Rectum (tissue), 1 donor: ENCODE measurements around the genes CSH2 and GH2.

DNA sequence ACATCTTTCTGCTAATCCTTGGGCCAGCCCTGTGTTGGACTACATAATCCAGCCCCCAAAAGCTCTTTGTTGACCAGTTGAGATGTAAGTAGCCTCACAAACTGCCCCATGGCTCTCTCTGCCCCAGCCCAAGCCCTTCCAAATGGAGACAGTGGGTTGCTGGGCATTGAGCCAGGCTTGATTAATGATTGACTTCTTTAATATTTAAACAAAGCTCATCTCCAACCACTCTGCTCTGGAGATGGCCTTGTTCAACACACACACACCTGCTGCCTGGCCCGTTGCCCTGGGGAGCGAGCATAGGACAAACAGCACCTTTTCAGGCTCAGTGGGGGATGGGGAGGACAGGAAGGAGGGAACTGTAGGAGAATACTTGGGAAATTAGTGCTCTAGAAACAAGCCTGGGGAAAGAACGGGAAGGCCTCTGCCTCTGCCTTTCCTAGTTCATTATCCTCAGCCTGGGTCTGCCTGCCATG lies 2.7 kb upstream of the KCNH6 start:
- PRO-cap = no peak

GRCh38 chr17:63826783-63827279 lies 400 bp upstream of the PSMC5 start:
- PRO-cap = unidirectional peak, minus-strand start at chr17:63826849; bidirectional peak, plus-strand start at chr17:63827450, minus-strand start at chr17:63827065

DNA sequence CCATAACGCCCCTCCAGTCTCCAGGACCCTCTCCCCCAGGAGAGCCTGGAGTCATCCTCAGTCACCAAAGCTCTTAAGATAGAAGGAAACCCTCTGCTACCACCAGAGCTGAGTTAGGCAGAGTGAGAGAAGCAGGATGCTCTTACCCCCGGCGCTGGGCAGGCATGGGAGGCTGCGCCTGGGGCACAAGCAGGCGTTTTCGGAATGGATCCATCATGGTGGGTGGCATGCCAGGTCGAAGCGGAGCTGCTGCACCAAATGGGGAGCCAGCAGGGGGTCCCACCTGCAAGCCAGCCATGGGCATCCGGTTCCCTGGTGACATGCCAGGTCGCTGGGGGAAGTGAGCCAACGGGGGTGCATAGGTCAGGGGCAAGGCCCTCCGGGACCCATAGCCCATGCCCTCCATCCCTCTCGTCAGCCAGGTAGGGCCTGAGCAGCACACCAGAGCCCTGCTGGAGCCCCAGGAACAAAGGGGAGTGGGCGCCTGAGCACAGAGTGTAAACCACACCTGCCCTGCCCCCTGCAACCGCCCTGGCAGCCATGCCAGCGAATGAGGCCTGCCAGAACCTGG lies 5.1 kb downstream of the SMARCD2 start:
- PRO-cap = no peak

DNA sequence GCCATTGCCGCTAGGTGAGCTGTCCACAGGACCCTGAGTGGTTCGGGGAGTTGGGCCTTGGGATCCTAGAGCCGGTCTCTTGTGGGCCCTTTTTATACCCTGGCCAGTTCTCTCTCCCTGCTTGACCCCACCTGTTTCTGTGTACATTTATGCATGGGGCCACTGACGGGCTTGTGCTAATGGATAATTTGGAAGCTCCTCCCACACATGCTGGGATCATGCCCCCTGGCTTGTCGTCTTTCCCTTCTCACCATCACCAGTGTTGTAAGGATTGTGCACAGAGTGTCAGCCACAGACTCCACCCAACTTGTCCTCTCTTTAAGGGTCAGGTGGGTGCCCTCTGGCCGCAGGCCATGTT lies at the start of gene CSH2:
Gene CSH2, minus strand, starts transcription at position 68 of the 358 bp plus-strand sequence.
- PRO-cap = no peak

DNA sequence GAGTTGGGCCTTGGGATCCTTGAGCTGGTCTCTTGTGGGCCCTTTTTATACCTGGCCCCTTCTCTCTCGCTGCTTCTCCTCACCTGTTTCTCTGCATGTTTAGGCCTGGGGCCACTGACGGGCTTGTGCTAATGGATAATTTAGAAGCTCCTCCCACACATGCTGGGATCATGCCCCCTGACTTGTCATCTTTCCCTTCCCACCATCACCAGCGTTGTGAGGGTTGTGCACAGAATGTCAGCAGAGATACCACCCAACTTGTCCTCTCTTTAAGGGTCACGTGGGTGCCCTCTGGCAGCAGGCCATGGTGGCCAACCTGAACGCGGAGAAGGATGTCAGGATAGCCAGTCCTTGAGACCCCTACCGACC lies at the start of gene GH2:
Gene GH2, minus strand, starts transcription at position 101 of the 369 bp plus-strand sequence.
- PRO-cap = no peak

DNA sequence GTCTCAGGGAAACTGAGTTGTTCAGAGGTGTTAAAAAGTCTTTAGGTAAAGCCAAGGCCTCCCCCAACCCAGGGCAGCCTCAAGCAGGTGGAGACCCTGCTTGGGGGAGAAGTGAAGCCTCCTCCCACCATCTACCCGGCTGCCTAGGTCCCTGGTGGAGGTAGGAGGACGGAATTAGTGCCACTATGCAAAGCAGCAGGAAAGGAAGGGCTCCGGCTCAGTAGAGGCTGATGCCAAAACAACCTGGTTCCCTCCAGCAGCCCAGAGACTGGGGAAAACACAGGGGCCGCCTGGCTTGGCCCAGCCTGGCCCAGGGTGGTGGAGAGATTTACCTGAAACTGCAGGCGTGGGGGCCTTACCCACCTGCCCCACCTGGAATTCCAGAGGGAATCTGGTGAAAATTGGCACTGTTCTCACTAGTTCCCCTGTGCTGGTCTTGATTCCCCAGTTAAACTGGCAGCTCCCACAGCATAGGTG lies 4.7 kb downstream of the CD79B start:
- PRO-cap = no peak

DNA sequence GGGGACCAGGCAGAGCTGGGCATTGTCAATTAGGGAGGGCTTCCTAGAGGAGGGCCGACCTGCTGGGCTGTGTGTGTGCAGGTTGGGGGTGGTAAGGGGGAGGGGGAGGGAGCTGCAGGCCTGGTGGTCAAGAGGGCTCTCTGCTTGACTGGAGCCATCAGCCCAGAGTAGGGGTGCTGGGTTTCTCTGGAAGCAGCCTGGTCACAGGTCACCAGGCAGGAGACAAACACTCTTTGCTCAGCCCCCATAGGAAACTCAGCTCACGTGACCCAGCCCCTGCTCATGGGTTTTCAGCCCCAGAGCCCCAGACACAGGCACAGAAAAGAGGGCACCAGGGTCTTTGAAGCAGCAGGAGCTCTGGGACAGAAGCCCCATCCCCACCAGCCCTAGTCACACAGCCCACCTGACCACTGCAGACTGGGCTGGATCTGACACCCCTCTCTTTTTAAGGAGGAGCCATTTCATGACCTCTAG lies 13.6 kb upstream of the CD79B start:
- PRO-cap = no peak

DNA sequence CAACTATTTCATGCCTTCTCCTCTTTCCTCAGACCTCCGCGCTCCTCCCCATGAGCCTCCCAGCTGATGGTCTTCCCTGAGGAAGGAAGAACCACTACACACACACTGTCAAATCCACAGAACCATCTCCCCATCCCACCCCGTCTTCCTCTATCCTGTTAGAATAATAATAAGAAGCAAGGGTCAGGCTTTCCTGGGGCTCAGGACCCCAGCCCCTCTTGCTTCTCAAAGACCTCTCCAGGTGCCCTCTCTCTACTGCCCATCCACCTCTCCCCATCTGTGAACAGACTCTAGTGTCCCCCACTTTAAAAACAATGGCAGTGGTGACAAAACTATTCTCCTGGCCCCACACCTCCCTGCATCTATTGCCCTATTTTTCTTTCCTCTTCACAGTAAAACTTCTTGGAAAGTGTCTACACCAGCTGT lies 3.7 kb upstream of the SCN4A start:
- PRO-cap = no peak

- PRO-cap = no peak
Measured at GRCh38 chr17:64114916-64115749, 14.8 kb downstream of the ERN1 start.

GRCh38 chr17:64145907-64146041 lies 15.8 kb upstream of the ERN1 start:
- PRO-cap = bidirectional peak, plus-strand start at chr17:64145980, minus-strand start at chr17:64145746

GRCh38 chr17:64147037-64147187 lies 17.0 kb upstream of the ERN1 start:
- PRO-cap = no peak

- PRO-cap = unidirectional peak, plus-strand start at chr17:64175272
Measured at GRCh38 chr17:64174558-64175434, 44.9 kb upstream of the ERN1 start.

DNA sequence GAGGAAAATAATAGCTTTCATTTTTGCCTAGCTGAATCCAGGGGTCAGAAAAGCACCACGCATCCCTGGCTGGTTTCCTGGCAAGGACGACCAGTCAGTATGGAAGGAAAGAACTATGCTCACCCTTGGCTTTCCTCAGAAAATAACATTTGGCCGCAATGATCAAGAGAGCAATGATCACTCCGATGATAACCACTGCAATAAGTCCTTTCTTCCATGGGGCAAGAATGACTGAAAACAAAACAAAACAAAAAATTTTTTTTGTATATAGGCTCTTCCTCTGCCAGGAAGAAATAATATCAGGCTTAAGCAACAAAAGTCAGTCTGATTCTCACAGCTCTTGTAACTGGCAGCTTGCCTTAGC lies 35.9 kb downstream of the PECAM1 start:
- PRO-cap = no peak

DNA sequence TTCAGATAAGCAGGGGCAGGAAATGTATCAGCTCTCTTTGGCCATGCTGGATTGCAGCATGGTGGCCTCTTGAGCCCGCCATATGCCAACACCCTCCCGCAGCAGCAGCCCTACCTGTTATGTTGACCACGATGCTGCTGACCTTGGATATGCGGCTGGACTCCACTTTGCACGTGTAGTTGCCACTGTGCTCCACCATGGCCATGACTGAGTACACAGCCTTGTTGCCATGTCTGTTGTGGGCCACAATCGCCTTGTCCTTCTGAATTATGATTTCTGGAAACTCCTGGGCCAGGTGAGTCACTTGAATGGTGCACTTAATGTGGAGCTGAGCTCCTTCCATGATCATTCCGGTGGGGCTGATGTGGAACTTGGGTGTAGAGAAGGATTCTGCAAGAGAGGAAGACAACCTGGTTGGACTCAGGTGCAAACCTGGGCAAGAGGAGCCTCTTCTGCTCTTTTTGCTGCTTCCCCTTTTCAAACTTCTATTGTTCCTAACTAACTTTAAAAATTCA lies 21.0 kb downstream of the PECAM1 start:
- PRO-cap = no peak

- PRO-cap = no peak
Measured at GRCh38 chr17:64378976-64379390, 11.7 kb downstream of the PECAM1 start.

DNA sequence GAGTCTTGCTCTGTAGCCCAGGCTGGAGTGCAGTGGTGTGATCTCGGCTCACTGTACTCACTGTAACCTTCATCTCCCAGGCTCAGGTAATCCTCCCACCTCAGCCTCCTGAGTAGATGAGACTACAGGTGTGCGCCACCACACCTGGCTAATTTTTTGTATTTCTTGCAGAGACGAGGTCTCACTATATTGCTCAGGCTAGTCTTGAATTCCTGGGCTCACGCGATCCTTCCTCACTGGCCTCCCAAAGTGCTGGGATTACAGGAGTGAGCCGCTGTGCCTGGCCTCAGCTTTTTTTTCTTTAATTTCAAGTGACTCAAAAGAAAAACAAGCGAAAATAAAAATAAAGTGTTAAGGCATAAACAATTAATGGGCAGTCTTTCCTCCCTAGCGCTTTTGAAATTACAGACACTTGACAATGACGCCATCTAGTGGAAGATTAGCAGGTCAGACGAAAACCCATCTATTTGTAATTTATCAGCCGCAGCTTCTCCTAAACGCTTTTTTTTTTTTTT lies 27.9 kb upstream of the PECAM1 start:
- PRO-cap = no peak

DNA sequence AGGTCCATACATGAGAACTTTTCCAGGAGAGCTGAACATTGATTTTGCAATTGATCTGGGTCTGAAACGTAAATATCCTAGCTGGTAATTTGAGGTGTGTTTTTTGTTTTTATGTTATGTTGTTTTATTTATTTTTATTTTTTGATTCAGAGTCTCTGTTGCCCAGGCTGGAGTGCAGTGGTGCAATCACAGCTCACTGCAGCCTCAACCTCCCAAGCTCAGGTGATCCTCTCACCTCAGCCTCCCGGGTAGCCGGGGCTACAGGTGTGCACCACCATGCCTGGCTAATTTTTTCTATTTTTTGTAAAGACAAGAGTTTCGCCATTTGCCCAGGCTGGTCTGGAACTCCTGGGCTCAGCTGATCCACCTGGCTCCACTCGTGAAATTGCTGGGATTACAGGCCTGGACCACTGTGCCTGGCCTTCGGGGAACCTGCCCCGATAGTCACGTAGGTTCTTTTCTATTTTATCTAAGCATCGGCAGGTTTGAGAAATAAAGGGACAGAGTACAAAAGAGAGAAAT lies 3.7 kb downstream of the CEP95 start:
- PRO-cap = no peak

DNA sequence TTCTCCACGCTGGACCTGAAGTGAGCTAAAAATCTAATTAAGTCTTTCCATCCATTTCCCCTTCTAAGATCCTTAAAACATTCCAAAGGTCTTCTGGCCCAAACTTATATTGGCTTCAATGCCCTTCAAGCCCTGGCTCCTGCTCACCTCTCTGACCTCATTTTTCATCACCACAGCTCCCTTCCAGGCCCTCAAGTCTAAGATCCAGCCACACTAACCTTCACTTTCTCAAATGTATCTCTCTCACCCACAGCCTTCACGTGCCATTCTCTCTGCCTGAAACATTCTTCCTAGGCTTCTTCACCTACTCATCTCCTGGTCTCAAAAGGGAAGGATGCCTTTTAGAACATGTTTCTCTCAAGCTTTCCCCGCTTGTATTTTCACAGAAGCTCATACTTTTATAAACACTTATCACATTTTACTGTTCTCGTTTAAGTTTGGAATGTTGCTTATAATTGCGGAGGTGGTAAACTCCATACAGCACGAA lies 50.3 kb downstream of the SMURF2 start:
- PRO-cap = no peak

DNA sequence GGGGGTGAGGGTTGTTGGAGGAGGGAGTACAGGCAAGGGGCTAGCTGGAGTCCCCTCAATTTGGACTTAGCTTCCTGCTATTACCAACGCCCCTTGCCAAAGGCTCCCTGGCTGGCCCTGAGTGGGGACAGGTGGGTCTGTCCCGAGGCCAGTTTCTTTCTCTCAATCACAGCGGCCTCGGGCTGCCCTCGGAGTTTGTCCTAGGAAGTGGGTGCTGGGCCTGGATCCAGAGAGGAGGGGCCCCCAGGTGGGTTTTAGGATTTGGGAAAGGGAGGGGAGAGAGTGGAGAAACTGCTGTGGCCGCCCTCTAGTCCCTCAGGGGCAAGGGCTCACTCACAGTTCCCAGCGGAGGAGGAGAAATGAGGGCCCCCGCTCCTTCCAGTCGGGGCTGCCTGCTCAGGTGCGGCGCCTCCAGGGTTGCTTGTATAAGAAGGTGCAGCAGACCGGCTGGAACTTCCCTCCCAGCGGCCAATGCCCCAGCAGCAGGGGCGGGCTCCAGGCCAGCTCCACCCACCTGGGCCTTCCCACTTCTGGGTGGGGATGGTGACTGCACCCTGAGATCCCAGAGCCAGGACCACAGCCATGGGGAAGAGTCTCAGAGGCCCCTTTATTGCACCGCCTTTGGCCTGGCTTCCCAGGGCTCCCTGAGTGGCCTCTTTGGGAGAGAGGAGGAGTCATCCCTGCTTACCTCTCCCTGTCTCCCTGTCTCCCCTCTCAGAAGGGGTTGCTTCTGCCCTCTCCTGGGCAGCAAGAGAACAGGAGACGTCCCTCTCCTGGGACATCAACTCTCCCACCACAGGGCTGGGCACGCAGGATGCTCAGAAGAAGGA lies 111.9 kb upstream of the SMURF2 start:
- PRO-cap = unidirectional peak, minus-strand start at position 164 of the sequence; bidirectional peak, plus-strand start at position 557 of the sequence, minus-strand start at position 382 of the sequence

GRCh38 chr17:64775246-64775745 lies 113.2 kb upstream of the SMURF2 start:
- PRO-cap = no peak